Sternocleidomastoid (tissue), 1 donor: Measurements from ENCODE around the genes POMC and SELENOI.

- PRO-cap = unidirectional peak, minus-strand start at chr2:24920626
Measured at GRCh38 chr2:24920412-24920843, 391 bp upstream of the ADCY3 start.

DNA sequence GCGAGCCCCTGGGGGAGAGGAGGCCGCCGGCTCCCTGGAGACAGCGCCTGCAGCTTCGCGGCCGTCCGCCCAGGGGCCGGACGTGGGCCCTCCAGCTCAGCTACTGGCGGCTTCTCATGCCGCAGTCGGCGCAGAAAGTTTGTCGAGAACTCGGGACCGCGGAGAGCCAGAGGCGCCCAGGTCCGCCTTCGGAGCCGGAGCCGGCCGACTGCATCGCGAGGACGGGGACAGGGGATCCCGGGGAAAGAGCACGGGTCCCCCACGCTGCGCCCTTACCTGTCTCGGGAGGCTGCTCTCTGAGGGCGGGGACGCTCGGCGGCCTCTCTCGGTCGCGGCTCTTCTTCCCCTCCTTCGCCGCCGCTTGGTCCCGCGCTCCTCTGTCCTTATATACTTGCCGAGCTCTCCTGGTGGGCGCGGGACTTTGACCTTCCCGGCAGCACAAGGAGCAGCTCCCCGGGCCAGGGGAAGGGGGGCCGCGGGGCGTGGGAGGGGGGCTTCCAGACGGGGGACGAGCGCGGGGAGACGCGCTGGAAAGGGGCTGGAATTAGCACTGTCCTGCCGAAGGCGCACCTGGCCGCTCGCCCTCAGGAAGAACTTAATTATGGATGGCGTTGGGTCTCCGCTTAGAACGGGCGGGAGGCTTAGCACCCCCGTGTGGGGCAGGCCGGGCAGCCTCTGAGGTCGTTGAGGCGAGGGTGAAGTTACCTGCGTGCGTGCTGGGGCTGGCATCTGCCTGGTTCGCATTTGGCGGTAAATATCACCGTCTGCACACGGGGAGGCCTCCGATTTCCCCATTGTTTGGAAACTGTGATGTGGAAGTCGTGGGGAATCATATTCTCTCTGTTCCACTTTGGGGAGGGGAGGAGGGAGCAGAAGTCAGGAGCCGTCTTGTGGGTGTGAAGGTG, at the start of gene POMC:
Gene POMC (minus strand): TSS at position 359 of the 905 bp plus-strand sequence.
- PRO-cap = no peak

DNA sequence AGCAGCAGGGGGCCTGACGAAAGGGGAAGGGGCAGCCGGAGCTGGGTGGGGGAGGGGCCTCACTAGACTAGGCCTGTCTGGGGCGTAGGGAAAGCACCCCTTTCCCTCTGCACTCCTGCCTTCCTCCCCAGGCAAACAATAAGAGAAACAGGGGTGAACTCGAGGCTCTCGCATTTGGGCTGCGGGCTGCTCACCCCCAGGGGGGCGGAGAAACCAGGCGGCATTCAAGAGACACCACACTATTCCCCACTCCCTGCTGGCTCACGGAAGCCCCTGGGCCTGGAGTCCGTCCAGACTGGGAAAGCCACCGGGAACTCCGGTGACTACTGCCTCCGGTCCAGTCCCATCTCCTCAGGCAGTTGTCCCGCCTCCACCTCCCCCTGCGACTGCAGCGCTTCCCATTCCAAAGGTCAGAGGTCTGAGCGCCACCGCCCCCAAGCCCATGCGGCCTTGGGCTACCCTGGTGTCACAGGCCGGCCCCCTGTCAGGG, 82.8 kb upstream of the POMC start:
- PRO-cap = bidirectional peak, plus-strand start outside the sequence, minus-strand start at position 318 of the sequence

DNA sequence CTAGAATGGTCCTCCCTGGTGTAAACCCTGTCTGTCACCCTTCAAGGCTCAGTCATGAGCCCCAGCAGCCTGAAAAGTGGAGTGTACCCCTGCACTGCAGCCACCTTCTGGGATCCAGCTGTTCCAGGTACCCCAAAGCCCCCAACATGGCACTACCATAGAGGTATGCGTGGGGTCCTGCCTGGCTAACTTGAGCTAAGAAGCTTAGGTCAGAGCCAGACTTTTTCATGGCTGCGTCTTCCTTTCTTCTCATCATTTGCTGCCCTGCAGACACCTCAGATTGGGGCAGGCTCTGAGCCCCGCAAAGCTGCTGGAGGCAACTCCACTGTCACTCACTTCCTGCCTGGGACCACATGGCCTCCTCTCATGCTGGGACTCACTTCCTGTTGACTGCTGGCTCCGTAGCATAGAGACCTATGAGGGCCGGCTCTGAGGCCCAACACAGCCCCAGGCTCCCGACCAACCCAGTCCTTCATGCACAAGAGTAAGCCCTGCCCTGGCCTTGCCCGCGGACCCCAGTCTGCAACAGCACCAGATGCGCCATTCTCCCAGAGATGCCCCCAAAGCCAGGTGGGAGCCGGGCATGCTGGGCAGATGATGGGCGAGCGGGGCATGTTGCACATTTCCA, 55.8 kb downstream of the DNMT3A start:
- PRO-cap = bidirectional peak, plus-strand start at position 384 of the sequence, minus-strand start at position 258 of the sequence

DNA sequence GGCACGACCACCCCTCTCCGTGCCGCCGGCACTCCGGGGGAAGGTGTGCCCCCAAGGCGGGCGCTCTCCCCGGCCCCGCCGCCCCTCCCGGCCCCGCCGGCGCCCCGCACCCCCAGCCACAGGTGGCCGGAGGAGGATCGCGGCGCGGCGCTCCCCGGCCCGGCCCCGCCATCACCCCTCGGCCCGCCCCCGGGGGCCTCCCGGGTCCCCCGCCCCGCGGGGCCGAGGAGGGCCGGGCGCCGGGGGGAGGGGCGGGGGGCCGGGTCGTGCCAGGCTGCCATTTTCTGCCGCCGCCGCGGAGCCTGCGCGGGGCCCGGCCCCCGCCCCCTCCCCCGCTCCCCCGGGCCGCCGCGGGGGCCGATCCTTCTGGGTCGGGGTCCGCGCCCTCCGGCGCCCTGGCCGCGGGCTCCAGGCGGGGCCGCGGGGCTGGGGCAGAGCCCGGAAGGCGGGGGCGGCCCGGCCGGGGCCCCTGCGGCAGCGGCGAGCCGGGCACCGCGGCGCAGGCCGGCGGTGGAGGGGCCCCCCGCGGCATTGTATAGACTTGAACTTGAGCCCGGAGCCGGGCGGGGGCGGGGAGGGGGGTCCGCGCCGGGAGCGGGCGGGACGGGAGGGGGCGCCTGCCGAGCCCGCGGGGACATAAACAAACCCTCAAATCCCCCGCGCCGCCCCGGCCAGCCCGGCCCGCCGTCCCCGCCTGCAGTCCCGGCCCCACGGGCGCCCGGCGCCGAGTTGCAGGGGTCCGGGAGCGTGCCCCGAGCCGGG, 571 bp downstream of the DNMT3A start:
- PRO-cap = bidirectional peak, plus-strand start at position 247 of the sequence, minus-strand start at position 173 of the sequence

DNA sequence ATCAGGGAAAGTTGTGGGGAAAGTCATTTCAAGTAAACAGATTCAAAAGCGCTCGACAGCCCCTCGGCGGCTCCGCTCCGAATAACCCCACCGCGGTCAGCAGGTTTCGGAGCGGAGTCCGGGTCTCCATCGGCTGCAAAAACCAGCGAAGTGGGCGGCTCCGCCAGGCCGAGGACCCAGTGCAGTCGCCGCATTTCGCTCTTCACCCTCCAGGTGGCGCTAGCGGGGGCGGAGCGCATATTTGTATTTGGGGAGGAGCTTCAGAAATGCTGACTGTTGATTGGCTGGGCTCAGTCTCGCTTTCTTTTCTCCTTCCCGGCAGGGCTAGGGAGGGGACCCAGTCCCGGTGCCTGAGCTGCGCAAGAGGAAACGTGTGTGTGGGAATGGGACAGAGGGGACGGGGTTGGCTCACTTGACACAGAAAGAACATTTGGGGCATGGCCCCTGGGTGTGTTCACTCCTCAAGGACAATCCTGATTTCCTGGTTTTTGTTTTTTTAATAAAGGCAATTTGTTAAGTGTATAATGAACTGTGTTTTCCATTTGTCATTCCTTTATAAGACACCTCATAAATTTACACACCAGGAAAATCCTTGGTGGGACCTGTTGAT, 20.3 kb upstream of the DNMT3A start:
- PRO-cap = bidirectional peak, plus-strand start at position 340 of the sequence, minus-strand start at position 142 of the sequence

- PRO-cap = no peak
Measured at GRCh38 chr2:25522075-25522685, 151.2 kb downstream of the DTNB start.

- PRO-cap = no peak
Measured at GRCh38 chr2:25618482-25619223, 54.7 kb downstream of the DTNB start.

DNA sequence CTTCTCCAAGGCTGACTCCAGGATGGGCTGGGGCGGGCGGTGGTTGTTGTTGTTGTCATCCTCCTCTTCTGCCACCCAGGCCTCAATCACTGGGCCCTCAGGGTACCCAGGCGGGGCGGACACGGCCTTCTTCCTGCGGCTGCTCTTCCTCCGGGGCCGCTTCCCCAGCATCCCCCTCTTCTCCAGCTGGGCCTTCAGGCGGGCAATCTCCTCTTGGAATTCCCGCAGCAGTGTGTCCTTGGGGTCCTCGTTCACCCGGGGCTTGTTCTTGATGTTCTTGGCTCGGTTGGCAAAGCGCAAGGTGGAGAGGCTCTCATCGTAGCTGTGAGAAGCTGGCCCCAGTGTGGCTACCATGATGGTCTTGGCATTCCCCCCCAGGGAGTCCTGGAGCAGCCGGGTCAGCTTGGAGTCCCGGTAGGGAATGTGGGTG, 1.7 kb downstream of the KIF3C start:
- PRO-cap = no peak

GRCh38 chr2:26020068-26020860, 13.6 kb upstream of the RAB10 start:
- PRO-cap = no peak

GRCh38 chr2:26134903-26136248, 37.5 kb upstream of the GAREM2 start:
- PRO-cap = no peak

GRCh38 chr2:26162272-26162584, 10.7 kb upstream of the GAREM2 start:
- PRO-cap = no peak

GRCh38 chr2:26191686-26192256, 18.9 kb downstream of the GAREM2 start:
- PRO-cap = no peak

GRCh38 chr2:26345911-26346424, at the start of gene SELENOI:
SELENOI (plus strand) TSS chr2:26346143.
- PRO-cap = bidirectional peak, plus-strand start at chr2:26346146, minus-strand start at chr2:26345821

DNA sequence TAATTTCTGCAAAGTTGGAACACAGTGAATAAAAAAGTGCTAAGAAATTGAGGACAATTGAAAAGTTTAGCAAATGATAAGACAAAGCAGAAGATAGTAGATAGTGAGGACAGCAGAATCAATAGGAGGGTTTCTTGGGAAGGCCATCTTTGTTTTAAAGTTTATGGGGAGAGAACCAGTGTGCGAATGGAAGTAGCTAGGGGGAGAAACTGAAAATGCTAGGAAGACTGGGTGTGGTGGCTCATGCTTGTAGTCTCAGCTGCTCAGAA, 19.3 kb upstream of the DRC1 start:
- PRO-cap = no peak

GRCh38 chr2:26571672-26571979, 9.2 kb downstream of the FAM166C start:
- PRO-cap = no peak

DNA sequence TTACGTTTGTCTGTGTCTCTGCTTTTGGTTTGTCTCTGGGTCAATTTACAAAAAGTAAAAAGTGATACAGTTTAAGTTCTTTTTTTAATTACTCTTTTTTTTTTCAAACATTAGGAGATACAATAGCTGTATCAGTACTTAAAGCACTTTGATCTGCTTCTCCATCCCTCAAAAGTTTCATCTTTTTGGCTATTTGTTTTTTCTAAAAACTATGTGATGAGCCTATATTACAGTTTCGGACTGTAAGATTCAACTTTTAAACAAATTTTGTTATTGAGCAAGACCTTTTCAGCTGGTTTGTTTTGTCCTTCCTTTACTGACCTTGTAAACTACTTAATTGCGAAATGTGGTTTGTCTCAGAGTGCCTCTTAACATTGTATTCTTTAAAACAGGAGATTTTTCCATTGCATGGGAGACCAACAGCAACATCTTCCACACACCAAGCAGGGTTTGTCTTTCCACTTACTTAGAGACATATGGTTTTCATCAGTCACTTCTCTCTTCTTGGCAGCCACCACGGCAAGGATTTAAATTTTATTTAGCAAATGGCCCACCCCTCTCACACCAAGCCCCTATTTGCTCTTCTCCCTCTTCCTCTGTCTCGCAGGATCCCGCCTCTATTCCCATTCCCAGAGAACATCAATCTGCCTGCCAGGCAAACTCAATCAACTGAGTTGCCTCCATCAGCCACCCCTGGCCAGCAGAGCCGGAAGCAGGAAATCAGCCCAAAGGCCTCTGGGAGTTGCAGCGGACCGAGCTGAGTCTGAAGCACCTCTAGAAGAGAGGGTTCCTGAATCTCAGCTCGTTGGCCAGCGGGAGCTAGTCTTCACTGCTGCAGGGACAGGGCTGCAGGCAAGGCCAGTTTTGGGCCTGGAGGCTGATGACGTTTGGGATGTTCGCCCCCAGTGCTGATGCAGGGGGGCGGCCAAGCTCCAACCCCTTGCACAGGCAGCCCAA, 11.2 kb upstream of the CIB4 start:
- PRO-cap = unidirectional peak, plus-strand start at position 728 of the sequence

DNA sequence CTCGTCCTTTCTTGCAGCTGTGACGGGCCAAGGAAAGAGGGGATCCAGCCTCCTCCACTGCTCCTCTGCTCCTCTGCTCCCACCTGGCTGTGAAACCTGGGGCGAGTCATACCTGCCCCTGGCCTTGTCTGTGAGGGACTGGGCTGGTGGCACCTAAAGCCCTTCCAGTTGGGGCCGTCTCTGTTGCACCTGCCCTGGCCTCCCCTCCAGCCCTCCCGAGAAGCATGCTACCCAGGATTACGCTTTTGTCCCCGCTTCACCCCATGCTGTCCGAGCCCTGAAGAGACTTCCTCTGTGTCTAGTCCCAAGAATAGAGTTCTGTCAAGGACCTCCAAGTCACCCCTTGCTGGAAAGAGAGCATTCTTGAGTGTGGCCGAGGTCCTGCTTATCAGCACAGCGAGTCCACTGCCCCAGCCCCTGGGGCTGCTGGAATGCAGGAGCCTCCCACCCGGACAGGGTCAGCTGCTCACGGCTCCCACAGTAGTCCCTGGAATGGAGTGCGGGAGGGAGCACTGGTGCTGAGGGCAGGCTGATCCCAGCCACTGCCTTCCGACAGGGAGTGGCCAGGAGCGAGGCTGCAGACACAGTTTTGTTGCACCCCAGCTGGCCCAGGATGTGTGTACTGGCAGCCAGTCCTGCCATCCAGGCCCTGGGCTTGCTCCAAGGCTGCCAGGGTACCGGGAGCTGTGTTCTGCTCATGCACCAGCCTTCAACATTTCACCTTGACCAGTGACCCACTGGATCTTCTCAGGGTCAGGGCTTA, 14.4 kb downstream of the KCNK3 start:
- PRO-cap = no peak

GRCh38 chr2:26763045-26763387, 1.1 kb upstream of the SLC35F6 start:
- PRO-cap = no peak

DNA sequence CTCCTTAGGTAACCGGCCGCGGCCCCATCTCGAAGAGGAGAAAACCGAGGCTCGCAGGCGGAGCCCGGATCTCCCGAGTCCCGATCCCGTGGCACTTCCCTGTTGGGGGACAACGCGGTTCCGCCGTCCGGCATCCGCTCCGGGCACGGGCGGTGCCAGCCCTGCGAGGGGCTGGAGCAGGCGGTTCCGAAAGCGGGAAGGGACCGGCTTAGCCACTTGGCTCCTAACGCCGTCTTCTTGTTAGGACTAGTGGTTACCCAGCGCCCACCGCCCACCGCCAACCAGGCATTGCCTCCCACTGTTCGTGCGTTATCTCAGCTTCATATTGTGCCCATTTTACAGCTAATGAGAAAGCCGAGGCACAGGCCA, 417 bp downstream of the CENPA start:
- PRO-cap = no peak